ENCODE measurements around the gene AFDN.

- PRO-cap = no peak
- RAMPAGE, long total RNA, 2 experiments = start-site peak on the minus strand in 1 of 2 experiments, at chr6:166437831-166437865 at its widest, 6 reads per replicate
Observed at GRCh38 chr6:166437551-166438335, 55.0 kb upstream of the MPC1 start.

GRCh38 chr6:166494938-166495650 is 91.4 kb downstream of the RAMACL start:
- PRO-cap = no peak
- RAMPAGE, long total RNA, 2 experiments = no peak in any of the 2 experiments

GRCh38 chr6:166553485-166553796 is 33.0 kb downstream of the RAMACL start:
- PRO-cap = no peak
- RAMPAGE, long total RNA, 2 experiments = no peak in any of the 2 experiments

GRCh38 chr6:166619929-166620501 is 7.0 kb downstream of the RPS6KA2 start:
- PRO-cap = no peak
- RAMPAGE, long total RNA, 2 experiments = no peak in any of the 2 experiments

DNA sequence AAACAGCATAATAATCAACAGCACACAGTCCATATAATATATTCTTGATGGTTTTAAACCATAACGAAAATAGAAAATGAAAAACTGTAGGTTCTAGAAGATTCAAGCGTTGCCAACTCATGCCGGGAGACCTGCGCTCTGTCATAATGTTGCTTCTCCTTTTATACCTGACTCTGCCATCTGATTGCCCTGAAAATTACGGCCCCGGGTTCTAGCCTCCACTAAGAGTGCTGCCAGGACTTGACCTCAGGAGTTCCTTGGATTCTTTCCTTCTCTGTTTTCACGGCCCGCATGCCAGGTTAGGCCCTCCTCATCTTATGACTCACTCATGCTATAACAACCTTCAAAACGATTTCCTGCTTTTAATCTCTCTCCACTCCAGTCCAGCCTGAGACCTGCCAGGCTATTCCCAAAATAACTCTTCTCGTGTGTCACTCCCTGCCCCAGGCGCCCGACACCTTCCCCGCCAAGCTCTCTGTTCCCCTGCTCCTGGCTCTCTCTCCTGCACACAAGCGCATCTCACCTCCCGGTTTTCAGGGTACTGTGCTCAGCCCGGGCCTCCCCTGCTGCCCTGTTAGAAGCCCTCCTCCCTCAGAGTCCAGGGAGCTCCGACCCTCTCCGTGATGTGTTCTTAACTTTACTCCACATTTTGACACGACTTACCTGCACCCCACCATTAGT is 64.1 kb upstream of the RPS6KA2 start:
- PRO-cap = no peak
- RAMPAGE, long total RNA, 2 experiments = no peak in any of the 2 experiments

- PRO-cap = no peak
- RAMPAGE, long total RNA, 2 experiments = no peak in any of the 2 experiments
Observed at GRCh38 chr6:167123589-167123850, 624 bp downstream of the CCR6 start.

- PRO-cap = no peak
- RAMPAGE, long total RNA, 2 experiments = no peak in any of the 2 experiments
Observed at GRCh38 chr6:167124141-167125027, 1.5 kb downstream of the CCR6 start.

GRCh38 chr6:167270829-167271614 is 20.1 kb upstream of the UNC93A start:
- PRO-cap = no peak
- RAMPAGE, long total RNA, 2 experiments = no peak in any of the 2 experiments

GRCh38 chr6:167496167-167496616 is 171.3 kb downstream of the TTLL2 start:
- PRO-cap = no peak
- RAMPAGE, long total RNA, 2 experiments = no peak in any of the 2 experiments

- PRO-cap = no peak
- RAMPAGE, long total RNA, 2 experiments = no peak in any of the 2 experiments
Observed at GRCh38 chr6:167501889-167502562, 177.1 kb downstream of the TTLL2 start.

DNA sequence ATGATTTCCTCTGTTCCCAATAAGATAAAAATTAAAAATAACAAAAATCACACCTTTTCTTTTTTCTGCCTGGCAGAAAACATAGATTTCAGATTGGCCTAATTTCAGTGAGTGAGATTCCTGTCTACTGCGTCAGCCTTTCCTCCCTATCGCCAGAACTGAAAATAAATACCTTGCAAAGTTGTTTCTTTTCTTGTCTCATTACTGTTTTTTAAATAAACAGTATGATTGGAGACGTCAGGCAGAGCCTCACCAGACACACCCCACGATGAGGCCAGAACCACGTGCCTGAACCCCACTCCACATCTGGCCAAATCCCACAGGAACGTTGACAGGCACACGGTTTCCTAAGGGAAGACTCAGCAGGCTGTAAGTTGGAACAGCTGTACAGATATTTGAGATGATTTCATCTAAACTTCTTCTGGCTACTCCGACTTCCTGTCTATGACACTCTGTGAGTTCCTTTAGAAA is 219.2 kb downstream of the TTLL2 start:
- PRO-cap = no peak
- RAMPAGE, long total RNA, 2 experiments = no peak in any of the 2 experiments

DNA sequence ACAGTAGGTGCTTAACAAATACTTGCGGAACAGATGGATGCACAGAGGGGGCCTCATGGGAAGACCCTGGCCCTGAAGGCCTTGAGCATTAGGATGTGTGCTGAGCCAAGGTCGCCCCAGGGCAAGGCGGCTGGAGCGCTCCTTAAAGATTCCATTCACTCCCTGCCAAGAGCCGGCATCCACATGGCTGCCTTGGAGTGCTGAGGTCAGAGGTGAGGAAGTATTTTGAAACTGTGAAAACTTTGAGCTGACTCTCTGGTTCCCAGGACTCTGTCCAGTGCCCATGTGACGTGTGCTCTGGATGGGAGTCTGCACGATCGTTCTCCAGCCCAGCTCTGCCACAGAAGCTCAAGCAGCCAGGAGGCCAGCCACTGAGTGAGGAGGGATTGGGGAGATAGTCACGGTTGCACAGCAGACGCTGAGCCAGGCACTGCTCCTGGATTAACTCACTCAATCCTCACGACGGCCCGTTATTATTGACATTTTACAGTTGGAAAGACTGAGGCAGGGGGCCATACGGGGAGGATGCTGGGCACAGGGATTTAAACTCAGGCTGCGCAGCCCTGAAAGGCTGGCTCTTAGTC is 65.5 kb upstream of the AFDN start:
- PRO-cap = no peak
- RAMPAGE, long total RNA, 2 experiments = no peak in any of the 2 experiments

GRCh38 chr6:167762239-167762753 is 64.4 kb upstream of the AFDN start:
- PRO-cap = no peak
- RAMPAGE, long total RNA, 2 experiments = no peak in any of the 2 experiments

DNA sequence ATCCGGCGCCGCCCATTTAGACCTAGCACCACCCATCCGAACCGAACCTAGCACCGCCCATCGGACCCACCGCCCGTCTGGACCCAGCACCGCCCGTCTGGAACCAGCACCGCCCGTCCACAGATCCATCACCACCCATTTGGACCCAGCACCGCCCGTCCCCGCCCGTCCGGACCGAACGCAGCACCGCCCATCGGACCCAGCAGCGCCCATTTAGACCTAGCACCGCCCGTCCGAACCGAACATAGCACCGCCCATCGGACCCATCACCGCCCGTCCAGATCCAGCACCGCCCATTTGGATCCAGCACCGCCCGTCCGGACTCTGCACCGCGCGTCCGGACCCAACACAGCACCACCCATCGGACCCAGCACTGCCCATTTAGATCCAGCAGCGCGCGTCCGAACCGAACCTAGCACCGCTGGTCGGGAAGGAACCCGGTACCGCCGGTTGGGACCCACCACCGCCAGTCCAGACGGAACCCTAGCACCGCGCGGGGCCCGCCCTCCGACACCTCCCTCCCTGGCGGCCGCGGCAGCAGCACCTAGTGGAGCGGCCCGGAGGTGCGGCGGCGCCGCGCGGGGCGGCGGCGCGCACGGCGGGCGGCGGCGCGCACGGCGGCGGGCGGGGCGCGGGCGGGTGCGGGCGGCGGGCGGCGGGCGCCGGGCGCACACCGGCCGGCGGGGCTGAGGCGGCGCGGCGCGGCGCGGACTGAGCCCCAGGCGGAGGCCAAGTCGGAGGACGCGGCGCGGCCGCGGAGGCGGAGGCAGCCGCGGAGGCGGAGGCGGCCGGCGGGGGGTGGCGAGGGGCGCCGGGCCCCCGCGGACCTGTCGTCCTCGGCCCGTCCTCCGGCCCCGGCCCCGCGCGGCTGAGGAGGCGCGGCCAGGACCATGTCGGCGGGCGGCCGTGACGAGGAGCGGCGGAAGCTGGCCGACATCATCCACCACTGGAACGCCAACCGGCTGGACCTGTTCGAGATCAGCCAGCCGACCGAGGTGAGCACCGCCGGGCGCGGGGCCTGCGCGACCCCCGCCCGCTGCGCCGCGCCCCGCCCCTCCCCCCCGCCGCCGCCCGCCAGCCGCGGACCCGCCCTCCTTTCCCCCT is at the start of gene AFDN:
AFDN (plus strand) TSS at position 669 of the 1,104 bp plus-strand sequence.
- PRO-cap = bidirectional peak, plus-strand start at position 329 of the sequence, minus-strand start at position 240 of the sequence; bidirectional peak, plus-strand start at position 638 of the sequence, minus-strand start at position 485 of the sequence; bidirectional peak, plus-strand start at position 971 of the sequence, minus-strand start at position 970 of the sequence
- RAMPAGE, long total RNA, 2 experiments = start-site peak on the minus strand in 1 of 2 experiments, centred at position 567 of the sequence, 5 reads per replicate

DNA sequence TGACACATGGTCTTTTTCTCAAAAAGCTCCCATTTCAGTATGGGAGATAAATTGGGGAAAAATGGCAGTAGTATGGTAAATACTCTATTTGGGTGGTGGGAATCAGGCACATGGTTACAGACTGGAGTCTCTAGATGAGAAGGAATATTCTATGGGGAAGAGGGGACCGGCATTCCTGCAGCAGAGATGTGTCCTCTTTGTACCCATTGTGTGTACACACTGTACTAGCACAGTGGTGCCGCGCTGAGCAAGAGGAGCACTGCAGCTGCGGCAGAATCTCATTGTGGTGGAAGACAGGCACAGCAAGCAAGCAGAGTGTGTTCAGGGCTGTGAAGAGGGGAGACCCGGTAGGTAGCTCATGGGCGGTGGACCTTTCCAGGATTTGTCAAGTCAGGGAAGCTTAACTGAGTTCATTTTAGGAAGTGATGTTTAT is 13.0 kb downstream of the AFDN start:
- PRO-cap = no peak
- RAMPAGE, long total RNA, 2 experiments = no peak in any of the 2 experiments

DNA sequence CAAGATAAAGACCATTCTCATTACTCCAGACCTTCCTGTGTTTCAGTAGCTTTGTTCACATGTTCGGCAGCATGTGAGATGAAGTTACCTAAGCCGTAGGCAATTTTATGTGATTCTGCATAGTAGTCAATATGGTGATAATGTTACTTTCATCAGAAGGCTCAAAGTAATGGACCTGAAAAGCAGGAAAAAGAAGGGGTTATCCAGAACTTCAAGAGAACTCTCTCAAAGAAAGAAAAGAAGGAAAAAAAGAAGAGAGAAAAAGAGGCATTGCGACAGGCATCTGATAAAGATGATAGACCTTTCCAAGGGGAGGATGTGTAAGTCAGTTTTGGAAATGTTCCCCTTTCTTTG is 45.3 kb downstream of the AFDN start:
- PRO-cap = no peak
- RAMPAGE, long total RNA, 2 experiments = no peak in any of the 2 experiments

GRCh38 chr6:167998074-167998341 is 537 bp downstream of the KIF25 start:
- PRO-cap = unidirectional peak, minus-strand start at chr6:167998171
- RAMPAGE, long total RNA, 2 experiments = no peak in any of the 2 experiments

GRCh38 chr6:168037089-168037808 is 39.8 kb downstream of the KIF25 start:
- PRO-cap = bidirectional peak, plus-strand start at chr6:168037585, minus-strand start at chr6:168037407
- RAMPAGE, long total RNA, 2 experiments = no peak in any of the 2 experiments

DNA sequence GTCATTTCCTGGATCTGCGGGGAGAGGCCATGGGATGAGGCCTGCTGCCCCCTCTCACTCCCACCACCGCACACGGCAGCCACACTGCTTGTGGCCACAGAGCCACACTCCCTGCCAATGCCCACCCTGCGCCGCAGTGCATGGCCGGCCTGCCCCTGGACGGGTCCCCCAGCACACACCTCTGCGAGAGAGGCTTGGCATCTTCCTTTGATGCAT is 21.8 kb downstream of the FRMD1 start:
- PRO-cap = no peak
- RAMPAGE, long total RNA, 2 experiments = no peak in any of the 2 experiments

DNA sequence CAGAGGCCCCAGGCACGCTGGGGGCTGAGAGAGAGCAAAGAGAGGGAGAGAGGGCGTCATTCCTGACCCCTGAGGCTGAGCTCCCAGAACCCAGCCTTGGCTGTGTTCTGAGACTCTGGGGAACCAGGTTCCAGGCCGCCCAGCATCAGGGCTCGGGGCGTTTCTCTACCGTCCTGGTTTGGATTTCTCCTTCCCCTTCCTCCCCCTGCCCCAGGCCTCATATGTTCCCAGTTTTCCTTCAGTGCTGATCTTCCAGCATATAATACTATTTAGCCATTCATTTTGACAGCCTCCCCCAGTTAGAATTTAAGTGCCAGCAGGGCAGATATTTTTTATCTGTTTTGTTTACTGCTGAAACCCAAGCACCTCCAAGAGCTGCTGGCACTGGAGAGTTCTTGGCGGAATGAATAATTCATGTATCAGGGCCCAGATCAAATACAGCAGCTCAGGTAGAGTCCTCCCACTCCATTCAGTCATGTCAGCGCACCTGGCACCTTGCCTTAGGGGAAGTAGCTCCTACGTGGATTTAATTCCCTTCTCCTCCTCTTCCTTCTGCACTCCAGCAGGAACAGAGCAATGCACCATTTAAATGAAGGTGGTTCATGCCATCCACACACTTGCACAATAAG is 23.4 kb upstream of the FRMD1 start:
- PRO-cap = no peak
- RAMPAGE, long total RNA, 2 experiments = no peak in any of the 2 experiments